HTERT-HM (cell line): ENCODE measurements around a stretch of chr14.

GRCh38 chr14:49774141-49774897 is 6.4 kb downstream of the KLHDC2 start:
- RRBS = no CpG with 5 or more reads among the region's 1 CpG

GRCh38 chr14:49800265-49800992 is 32.5 kb downstream of the KLHDC2 start:
- RRBS = no CpG with 5 or more reads among the region's 2 CpGs

DNA sequence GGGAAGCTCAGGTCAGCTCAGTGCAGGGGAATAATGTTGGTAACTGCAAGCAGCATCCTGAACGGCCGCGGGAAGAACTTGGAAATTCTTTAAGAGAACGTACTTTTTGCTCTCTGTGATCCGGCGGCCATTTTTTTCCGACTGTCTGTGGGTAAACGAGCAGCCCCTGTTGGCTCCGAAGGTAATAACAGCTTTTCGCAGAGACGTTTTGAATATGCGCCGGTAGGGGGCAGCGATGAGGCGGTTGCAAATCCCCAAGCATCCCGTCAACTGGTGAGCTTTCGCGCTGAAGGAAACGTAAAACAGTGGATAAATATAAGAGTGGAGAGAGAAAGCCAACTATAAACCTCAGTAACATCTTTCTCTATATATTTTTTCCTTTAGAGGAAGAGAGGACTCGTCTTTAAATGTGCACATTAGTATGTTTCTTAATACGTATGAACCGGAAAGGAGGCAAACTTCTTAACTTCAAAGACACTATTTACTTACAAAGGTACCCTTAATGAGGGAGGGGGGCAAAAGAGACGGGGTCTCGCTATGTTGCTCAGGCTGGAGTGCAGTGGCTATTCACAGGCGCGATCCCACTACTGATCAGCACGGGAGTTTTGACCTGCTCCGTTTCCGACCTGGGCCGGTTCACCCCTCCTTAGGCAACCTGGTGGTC is 9.6 kb upstream of the NEMF start:
- RRBS = under 1% methylated on average over 7 of the region's 30 CpGs

DNA sequence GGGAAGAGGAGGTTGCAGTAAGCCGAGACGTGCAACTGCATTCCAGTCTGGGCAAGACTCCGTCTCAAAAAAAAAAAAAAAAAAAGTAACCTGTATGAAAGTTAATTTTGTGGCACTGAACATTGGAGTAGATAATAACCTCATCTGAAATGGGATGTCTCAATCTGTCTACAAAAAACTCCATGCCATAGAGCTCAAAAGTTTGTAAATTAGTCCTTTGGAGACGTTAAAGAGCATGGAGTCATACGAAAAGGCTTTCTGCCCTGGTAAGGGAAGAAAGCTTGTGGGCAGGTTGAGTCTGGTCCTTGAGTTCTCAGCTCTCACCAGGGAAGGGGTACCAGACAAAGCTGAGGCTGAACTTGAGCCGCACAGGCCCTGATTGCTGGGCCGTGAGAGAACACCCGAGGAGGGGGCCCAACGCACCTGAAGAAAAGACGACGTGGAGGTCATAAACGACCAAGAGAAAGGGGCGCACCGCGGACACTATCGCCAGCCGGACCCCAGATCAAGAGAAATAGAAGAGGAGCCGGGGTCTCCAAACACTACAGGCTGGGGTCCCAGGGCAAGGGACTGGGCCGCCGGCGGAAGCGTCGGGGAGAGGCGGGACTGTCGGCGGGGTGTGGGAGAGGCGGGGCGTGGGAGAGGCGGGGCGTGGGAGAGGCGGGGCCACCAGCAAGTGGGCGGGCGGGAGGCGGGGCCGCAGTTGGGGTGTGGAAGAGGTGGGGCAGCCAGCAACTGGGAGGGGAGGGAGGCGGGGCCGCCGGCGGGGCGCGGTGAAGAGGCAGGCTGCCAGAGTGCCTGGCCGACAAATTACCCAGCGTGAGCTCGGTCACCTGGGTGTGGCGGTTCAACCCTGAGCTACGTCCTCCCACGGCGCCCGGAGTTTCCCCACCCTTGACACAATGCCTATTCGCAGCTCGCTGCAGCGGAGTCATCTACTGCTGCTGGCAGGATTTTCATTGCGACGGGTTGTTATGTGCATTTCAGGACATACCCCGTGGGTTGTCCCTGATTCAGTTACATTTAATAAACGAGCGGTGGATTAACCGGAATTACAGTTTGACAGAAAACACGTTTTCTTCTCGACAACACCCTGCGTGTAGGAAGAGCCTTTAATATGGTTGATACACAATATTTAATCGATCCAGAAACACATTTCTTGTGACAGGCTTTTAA is 15.4 kb upstream of the NEMF start:
- RRBS = under 1% methylated on average over 3 of the region's 62 CpGs

DNA sequence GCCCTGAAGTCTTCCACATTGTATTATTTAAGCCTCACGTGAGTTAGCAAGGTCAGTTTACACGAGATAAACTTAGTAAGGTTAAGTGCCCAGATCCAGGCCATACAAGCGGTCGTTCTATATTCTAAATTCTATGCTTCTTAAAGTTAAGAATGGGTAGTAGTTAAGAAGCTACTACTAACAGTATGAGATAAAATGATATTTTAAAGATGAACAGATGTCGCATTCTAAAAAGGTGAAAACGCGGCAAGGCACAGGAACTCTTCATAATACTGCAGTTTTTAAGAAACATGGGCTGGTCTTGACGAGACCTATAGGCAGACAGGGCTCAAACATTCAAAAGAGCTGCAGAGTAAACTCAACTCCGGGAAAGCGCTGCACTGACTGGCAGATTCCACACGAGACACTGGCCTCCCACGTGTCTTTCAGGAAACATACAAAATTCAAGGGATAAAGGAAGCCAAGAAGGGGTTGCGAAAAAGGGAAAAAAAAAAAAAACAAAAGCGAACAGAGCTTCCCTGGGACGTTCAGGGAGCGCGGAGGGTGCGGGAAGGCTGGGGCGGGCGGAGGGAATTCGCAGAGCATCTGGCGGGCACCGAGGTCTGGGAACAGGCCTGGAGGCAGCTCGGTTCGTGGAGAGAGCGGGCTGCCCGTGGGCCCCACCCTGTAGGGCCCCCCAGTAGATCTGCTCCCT is 636 bp upstream of the ARF6 start:
- RRBS = no CpG with 5 or more reads among the region's 27 CpGs

DNA sequence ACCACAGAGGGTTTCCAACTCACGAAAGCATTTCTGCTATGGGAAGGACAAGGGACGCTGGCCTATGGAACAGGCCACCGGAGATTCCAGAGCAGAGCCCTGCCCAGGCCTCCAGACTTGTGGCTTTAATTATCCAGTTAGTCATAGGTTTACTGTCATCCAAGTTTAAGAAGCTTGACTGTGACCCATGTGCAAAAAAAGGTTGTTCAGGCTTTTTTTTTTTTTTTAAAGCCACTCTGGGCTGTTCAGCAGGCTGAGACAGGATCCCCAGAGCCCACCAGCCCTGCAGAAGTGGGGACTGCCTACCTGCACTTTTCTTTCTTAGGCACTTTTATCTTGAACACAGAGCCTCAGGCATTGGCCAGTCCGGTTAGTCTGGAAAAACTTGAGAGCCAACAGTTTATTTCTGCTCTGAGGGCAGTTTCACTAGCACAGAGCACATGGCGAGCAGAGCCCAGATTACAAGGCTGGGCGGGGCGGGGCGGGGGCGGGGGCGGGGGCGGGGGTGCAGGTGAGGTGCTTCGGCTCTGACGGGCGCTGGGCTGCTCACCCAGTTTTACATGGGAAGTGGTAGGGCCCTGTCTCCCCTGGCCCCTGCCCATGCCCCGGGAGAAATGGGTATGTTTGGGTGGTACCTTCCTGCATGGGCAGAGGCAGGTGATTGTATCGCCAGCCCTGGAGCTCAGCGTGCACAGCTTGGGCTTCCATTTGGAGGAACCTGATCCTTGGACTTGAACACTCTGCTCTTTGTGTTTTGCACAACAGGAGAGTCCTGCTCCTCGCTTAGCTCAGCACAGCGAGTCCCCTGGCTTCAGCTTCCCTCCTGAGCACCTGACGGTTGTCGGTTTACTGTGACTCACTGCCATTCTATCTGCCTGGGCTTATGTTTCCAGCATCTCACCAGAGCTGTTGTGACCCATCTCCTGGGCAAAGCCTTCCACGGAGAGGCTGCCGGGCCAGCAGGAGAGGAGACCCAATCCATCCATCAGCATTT is 108.3 kb downstream of the ARF6 start:
- RRBS = 0% methylated on average over 1 of the region's 23 CpGs

DNA sequence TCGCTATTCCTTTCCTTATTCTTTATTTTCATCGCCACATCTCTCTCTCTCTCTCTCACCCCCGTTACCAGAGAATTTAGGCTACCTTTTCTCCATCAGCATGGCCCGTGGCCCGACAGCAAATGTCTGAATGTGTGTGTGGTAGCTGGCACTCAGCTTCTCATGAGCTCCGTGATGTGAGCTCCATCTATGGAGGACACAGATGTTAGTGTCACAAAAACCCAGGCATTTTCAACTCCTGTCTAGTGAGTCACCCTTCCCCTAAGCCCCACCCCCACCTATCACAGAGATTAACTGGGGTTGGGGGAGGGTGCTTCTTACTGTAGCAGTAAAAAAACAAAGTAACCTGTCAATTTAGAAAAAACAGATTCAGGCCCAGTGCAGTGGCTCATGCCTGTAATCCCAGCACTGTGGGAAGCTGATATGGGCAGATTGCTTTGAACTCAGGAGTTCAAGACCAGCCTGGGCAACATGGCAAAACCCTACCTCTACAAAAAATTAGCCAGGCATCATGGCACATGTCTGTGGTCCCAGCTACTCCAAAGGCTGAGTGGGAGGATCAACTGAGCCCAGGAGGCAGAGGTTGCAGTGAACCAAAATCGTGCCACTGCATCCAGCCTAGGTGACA is 53.7 kb downstream of the VCPKMT start:
- RRBS = no CpG with 5 or more reads among the region's 7 CpGs

DNA sequence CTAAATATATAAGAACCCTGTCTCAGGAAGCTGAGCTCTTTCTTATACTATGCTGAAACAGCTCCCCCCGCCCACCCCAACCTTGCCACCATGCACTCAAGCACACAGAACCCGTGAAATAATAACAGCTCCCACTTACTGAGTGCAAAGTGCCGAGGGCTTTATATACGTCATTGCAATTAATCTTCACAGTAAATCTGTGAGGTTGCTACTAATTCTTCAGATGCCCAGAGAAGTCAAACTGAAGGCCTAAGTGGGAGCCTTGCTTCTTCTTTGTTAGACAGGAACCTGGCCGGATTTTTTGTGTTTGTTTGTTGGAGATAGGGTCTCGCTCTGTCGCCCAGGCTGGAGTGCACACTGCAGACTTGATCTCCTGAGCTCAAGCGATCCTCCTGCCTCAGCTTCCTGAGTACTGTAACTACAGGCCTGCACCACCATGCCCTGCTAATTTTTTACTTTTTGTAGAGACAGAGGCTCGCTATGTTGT is 34.0 kb downstream of the VCPKMT start:
- RRBS = no CpG with 5 or more reads among the region's 9 CpGs

DNA sequence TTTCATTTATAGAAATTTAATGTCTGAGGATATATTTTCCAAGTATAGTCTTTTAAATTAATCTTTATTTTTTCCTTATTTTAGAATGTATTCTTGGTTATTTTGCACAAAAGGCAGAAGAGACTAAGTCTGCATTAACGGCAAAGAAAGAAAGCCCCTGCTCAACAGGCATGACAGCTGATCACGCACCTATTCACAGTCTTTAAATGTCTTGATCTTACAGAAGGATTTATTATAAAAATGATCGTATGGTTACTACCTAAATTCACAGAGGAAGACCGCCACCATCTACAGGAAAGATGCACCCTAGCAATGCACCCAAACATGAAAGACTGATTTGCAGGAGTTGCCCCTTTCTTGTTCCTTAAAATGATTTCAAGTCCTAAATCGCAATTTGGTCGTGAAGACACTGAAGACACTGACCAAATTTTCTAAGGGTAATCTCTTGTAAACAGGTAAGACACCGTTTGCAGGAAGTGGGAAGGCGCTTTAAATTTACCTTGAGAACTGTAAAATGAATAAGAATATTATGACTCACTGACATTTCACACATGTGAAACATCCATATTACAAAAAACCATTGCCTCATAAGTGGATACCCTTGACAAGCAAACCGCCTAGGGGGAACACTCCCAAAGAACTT is 1.1 kb downstream of the SOS2 start:
- RRBS = no CpG with 5 or more reads among the region's 9 CpGs

DNA sequence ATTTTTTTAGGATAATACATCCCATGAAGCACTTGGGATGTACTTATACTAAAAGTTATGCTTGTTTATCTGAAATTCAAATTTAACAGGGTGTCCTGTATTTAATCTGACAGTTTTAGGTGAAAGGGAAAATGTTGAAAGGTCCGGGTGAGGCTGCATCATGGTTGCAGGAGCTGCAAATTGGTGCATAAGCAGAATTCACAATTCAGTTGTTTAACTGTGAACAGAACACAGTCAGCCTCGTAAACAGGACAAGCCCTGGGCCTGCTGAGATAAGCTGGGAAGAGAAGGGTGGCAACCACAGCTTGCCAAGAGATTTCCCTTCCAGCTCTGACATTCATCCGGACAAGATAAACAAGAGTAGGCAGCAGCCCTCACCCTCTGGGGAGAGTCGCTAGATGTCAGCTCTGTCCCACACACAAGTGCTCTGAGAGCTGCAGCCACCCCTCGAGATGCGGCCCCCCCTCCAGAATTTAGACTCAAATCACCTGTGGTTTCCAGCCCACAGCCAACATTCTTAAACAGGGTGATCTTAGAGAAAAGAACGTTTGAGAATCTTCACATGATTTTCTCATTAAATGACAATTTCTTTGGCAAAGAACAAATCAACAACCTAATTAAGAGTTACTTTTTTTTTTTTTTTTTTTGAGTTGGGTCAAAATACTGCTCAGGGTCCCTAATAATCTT is 30.5 kb downstream of the DMAC2L start:
- RRBS = no CpG with 5 or more reads among the region's 7 CpGs

- RRBS = no CpG with 5 or more reads among the region's 4 CpGs
Observed at GRCh38 chr14:50395192-50395740, 1.4 kb downstream of the CDKL1 start.

GRCh38 chr14:50397182-50397888 is 654 bp upstream of the CDKL1 start:
- RRBS = no CpG with 5 or more reads among the region's 15 CpGs

DNA sequence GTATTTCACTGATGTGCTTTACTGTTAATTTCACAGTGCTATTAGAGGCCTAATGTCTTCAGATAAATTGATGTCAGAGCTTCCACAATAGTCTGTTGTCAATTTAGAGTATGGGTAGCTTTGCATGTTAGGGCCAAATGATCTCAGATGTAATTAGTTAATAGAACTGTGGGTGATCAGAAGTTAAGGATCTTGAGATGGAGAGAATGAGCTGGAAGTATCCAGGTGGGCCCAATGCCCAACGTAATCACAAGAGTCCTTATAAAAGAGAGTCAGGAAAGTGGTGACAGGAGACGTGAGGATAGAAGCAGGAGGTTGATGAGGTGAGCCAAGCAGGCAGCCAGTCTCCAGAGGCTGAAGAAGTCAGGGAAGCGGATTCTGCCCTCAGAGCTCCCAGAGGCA is 9.9 kb upstream of the SAV1 start:
- RRBS = no CpG with 5 or more reads among the region's 3 CpGs

DNA sequence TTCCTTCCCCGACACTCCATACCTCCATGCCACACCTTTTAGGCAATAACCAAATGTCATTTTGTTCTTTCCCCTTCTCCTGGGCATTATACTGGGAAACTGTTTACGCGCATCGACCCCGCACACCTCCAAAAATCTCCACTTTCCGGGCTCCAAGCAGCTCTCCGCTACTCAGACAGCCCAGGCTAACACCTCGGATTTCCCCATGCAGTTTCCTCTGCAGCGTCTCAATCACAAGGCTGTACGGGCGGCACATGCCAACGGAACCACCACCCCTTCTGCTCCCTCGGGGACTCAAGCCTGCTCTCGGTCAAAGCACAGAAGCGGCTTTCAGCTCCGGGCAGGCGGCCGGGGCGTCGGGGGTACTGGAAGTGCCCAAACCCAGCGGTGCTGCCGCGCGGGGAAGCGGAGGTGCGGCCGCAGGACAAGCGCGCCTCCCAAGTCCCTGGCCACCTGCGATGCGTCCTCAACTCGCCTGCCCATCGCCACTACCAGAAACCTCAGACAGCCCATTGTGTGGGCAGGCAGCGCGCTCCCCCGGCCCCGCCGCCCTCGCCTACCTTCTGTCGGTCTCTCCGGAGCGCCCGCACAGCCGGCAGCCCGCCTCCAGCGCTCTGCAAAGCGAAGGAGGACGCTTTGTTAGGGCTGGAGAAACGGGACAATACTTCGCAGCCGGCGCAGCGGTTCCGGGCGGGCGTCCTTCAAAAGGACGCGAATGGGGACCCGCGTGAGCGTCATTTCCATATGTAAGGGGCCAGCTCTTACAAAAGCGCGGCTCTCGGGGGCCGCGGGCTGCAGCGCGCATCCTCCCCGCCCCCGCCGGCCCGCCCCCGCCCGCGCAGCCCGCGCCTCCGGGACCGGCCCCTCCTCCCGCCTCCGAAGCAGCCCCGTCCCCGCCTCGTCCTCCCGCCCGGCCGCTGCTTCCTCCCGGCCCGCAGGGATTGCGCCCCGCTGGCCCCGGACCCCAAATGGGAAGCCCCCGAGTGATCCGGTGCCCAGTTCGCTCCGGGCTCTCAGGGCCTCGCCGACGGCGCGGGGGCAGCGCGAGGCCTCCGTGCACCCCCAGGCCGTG is 722 bp downstream of the NIN start:
- RRBS = 3% methylated on average over 28 of the region's 105 CpGs

- RRBS = no CpG with 5 or more reads among the region's 4 CpGs
Observed at GRCh38 chr14:51564817-51565256, 86.9 kb upstream of the FRMD6 start.

GRCh38 chr14:51650671-51651112 is 1.0 kb upstream of the FRMD6 start:
- RRBS = no CpG with 5 or more reads among the region's 15 CpGs

- RRBS = no CpG with 5 or more reads among the region's 11 CpGs
Observed at GRCh38 chr14:51922365-51923597, 62.4 kb downstream of the GNG2 start.

DNA sequence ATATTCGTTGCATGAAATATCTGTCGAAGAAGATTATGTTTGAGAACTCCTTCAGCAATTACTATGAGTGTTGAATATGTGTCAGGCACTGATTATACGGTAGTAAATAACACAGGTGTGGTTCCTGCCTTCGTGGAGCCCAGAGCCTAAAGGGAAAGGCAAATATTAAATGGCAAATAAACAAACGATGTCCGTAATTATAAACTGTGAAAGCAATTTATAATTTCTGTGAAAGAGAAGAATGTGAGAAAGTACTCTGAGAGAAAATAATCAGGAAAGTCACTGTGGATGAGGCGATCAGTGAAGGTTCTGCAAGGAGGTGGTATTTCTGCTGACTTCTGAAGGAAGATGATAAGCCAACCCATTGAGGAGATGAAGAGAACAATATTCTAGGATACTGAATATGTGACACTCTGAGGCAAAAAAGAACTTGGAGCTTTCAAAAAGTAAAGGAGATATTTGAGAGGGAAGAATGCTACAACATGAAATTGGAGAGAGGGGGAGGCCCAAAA is 27.9 kb upstream of the RTRAF start:
- RRBS = no CpG with 5 or more reads among the region's 7 CpGs

DNA sequence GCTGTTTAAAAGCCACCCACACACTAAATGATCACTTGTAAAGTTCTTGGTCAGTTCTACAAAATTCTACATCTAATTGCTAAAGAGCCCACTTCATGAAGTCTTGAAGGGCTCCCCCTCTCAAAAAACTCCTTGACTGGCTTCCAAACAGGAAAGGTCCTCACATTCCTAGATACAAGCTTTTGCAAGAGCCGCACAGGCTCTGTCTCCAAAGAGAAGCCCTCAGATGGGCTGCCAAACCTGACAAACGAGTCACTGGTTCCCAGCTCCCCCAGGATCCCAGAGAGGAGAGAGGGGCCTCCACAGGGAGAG is 5.9 kb downstream of the NID2 start:
- RRBS = no CpG with 5 or more reads among the region's 2 CpGs